Ureter (tissue), 1 donor: ENCODE measurements around the genes ACTR8 and IL17RD.

DNA sequence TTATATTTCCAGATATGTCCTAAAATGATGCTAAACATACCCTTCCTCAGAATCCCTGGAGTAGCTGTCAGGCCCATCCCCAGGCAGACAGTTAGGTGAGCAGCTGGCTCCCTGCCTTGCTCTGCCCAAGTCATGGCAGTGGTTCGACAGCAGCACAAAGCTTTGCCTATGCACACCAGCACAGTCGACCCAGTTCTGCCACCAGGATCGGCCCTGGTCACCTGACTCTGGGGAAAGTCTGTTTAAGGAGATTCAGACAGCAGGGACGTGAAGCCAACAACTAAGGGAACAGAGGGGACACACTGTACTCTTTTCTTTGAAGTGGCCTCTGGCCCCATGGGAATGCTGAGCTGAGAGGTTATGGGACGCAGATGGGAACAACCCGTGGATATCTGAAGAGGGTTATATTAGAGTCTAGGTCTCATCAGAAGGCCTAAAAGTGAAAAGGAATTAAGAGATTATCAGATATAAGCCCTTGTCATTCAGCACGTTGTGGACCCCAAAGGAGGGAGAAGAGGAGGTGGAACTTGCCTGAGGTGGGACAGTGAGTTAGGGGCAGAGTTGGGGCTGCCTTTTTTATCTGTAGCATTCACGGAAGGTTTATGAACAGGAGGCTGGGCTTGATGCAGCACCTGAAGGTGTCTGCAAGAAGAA is 134.8 kb downstream of the CHDH start:
- PRO-cap = no peak

GRCh38 chr3:53816013-53816842 is 30.0 kb downstream of the CHDH start:
- PRO-cap = no peak

DNA sequence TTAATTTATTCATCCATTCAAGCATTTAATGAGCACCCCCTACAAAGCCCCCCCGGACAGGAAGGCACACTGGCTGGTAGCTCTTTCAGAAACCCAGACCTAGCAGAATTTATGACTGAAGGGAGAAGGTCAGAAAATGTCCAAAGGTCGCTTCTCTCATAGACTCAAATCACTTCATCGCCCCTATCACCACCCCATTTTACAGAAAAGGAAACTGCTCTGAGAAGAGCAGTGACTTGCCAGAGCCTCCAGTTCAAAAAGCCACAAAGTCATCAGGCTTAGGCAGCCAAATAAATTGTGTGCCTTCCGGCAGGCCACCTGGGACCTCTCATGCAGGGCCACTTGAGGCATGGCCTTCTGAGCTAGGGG is 2.6 kb downstream of the CHDH start:
- PRO-cap = no peak

DNA sequence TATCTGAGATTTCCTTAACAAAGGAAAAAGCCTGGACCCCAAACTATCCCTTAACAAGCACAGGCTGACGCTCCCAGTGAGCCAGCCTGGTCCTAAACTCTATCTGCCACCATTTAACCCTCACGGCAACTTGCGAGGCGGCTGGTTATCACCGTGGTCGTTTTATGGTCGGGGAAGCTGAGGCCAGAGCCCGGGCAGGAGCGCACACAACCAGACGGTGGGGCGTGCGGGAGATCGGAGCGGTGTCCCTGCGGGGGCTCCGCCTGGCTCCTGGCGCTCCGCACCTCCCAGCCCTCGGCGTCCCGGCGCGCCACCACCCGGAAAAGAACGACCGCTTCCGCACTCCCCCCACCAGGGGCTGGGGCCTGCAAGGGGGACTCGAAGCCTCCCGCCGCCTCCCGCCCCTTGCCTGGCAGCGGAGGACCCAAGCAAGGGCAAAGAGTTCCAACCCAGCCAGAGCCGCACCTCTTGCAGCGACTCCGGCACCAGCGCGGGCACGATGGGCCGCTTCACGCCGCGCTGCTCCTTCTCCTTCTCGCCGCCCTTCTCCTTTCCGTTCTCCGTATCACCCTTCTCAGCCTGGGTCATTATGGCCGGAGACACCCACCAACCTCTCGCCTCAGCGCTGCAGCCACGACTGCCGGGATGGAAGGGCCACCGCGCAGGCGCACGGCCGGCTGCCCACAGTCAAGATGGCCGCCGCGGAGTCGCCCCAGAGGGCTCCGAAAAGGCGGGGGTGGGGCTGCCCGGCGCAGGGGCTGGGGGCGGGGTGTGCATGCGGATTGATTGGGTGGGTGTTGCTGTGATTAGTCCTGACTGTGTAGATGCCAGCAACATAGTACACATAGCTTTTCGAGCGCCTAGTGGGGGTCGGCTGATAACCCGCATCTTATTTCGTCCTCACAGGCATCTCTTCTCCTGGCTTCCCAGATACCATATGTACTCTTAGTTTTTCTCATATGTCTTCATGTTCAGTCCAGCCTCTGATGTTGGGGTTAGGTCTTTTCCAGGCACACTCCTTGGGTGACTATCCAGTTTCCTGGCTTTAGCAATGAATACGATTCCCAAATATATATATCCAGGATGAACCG is at the start of gene ACTR8:
ACTR8 (minus strand) TSS at position 639 of the 1,091 bp plus-strand sequence.
- PRO-cap = bidirectional peak, plus-strand start at position 440 of the sequence, minus-strand start at position 322 of the sequence; unidirectional peak, minus-strand start at position 639 of the sequence

DNA sequence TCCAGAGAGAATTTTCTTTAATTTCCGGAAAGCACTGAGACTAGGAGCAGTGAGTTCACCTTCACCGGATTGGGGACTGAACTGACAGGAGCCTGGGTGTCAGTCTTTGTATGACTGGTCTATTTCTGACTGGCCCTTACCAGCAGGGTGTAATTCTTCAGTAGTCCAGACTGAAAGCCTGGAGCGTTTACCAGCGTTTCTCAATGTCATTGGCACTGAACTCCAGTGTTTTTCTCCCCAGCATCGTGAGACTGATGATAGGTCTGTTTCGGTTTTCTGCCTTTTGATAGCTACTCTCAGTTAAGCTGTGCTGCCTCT is 103.5 kb downstream of the CACNA2D3 start:
- PRO-cap = no peak

DNA sequence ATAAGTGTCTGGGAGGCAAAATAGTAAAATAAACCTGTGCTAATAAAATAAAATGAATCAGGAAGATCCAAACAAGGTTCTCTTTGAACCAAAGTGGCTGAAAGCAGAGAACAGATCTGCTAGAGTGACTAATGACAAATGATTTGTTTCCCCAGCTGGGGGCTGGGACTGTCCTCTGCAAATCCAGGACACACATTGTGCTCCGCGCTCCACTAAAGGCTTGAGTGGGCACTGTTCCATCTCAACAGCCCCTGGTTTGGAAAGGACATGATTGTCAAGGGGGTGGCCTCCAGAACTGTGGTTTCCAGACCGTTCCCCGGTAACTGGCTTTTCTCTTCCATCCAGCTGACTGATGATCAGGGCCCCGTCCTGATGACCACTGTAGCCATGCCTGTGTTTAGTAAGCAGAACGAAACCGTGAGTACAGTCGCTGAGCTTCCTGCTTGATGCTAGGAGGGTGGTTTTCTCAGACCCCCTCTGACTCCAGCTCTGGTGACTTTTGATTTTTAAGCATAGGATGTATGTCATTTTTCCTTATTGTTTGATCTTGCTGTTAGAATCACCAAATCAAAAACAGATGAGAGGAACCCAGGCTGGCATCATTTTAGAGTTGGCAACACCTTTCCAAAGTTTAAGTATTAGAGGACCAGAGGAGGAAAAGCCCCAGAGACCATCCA is 90.9 kb downstream of the LRTM1 start:
- PRO-cap = no peak

GRCh38 chr3:54953968-54954533 is 26.2 kb upstream of the LRTM1 start:
- PRO-cap = no peak

- PRO-cap = no peak
Observed at GRCh38 chr3:55446859-55447318, 40.2 kb downstream of the WNT5A start.

GRCh38 chr3:55485918-55486750 is 972 bp downstream of the WNT5A start:
- PRO-cap = unidirectional peak, plus-strand start at chr3:55486669

DNA sequence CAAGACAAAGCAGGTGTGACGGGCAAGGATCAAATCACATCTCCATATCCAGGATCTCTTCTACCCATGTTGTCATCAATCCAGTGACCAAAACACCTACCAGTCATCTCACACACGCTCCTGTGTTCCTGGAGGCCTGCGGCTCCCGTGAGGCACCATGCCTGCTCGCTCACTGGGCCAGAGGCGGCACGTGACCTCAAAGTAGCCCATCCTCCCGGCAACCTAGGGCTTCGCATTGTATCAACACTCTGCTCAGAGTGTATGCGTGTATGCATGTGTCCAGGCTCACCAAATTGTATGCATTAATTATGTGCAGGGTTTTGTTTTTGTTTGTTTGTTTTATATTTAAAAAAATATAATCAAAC is 59.3 kb downstream of the ERC2 start:
- PRO-cap = no peak

DNA sequence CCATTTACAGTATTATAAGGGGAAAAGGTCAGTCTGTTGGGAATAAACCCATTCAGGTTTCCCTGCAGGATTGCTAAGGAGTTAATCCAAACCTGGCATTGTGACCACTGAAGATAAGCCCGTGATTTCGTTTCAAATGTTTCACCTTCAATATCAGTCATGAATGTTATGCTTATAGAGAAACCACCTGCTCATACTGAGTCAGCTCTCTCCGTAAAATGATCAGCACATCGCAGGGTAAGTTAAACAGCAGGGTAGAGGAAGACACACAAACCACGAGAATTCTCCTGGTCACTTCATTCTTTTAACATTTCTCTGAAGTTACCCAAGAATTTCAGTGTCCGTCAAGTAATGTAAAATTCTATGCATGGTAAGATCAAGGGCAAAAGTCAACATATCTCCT is 67.4 kb upstream of the ARHGEF3 start:
- PRO-cap = no peak

DNA sequence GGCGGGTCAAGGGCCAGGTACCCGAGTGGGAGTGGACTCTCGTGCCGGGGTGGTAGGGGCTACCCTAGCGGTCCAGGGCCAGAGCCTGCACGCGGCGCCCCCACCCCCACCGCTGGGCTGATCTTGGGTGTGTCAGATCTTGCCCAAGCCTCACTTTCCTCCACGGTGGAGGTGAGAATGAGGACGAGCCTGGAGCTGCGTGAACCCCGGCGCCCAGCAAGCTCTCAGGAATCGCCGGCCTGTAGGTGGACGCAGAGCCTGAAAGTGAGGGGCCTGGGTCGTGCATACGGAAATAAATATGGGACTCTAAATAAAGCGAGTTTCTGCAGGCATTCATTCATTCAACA is 19.1 kb downstream of the SPATA12 start:
- PRO-cap = no peak

DNA sequence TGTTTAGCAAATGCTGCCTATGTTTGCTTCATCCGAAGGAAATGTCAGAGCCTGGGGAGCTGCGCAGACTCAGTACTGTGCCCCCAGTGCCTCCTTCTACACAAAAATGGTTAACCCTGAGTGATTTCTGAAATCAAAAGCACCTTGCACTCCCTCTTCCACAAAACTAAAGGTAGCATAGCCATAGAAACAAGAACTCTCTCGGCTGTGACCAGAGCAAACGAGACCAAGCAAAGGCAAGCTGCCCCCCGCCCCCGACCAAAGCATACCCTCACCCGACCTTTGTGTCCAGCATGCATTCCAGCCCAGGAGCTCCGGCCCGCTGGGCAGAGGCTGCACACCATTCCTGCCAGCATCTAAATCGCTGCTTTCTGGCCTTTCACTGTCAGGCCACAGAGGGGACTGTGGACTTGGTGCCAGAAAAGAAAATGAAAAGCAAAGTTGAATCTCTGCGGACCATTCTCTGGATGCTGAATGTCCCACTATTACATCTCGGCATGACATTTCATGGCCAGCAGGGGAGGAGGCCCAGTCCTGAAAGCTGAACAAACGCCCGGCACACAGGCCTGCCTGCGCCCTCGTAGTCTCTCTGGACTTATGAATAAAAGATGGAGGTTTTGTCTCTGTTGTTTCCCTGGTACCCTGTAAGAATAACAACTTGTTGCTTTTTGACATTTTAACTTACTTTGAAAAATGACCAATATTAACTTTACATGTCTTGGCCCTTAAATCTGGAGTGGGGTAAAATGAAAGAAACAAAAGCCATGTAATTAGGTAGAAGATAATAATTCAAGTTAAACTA is 13.0 kb downstream of the IL17RD start:
- PRO-cap = no peak

GRCh38 chr3:57164740-57165757 is at the start of gene IL17RD:
Gene IL17RD (minus strand): TSS chr3:57165353.
- PRO-cap = unidirectional peak, minus-strand start at chr3:57165353

DNA sequence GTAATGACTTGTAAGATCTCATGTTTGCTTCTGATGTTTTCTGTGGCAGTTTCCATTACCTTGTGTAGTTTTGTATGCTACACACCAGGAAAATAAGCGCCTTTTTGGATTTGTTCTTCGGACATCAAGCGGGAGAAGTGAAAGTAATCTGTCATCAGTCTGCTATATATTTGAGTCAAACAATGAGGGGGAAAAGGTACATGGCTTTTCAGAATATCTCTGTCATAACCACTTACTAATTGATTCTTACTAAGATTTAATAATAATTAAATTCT is 32.0 kb downstream of the ASB14 start:
- PRO-cap = no peak

DNA sequence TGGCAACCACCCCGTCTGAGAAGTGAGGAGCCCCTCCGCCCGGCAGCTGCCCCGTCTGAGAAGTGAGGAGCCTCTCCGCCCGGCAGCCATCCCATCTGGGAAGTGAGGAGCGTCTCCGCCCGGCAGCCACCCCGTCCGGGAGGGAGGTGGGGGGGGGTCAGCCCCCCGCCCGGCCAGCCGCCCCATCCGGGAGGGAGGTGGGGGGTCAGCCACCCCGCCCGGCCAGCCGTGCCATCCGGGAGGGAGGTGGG is 8.8 kb upstream of the SLMAP start:
- PRO-cap = no peak

DNA sequence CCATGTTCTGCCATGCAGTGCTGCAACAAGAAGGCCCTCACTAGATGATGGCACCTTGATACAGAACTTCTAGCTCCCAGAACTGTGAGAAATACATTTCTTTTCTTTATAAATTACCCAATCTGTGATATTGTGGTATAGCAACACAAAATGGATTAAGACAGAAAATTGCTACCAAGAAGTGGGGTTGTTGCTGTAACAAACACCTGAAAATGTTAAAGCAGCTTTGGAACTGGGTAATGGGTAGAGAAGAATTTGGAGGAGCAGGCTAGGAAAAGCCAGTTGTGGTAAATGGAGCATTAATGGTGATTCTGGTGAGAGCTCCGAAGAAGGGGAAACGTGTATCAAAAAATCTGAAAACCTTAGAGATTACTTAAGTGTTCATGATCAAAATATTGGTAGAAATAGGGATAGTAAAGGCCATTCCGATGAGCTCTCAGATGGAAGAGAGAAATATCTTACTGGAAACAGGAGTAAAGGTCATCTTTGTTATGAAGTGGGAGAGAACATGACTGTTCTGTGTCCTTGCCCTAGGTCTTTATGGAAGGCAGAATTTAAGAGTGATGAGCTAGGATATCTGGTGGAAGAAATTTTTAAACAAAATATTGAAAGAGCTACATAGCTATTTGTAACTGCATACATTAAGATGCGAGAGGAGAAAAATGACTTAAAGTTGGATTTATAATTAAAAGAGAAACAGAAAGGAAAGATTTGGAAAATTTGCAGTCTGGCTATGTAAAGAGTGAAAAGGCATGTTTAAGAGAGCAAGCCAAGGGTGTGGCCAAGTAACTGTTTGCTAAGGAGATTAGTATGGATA is 27.0 kb downstream of the SLMAP start:
- PRO-cap = no peak

- PRO-cap = no peak
Observed at GRCh38 chr3:57803540-57804178, 47.5 kb downstream of the SLMAP start.

DNA sequence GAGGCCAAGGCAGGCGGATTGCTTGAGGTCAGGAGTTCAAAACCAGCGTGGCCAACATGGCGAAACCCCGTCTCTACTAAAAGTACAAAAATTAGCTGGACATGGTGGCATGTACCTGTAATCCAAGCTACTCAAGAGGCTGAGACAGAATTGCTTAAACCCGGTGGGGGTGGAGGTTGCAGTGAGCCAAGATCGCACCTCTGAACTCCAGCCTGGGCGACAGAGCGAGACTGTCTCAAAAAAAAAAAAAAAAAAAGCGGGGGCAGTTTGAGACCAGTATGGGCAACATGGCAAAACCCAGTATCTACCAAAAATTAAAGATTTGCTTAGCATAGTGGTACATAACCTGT is 103.0 kb downstream of the SLMAP start:
- PRO-cap = no peak

DNA sequence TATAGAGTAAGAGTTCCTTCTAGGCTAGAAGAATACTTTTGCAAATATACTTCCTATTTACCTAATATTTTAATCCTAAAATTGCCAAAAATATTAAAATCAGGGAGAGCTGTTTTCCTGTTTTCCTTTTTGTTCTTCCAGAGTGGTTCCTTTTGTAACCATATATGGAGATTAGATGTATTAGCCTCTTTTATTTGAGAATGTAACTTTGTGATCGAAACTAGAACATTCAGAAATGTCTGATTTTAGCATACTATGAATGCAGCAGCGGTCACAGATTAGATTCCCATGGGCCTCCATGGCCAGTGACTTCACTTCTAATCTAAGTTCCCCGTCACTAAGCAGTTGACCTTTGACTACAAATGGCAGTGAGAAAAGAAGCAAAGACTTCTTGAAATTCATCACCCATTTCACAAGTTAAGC is 114.7 kb upstream of the FLNB start:
- PRO-cap = no peak